ENCODE data around the genes TP53TG3D and TP53TG3B.

DNA sequence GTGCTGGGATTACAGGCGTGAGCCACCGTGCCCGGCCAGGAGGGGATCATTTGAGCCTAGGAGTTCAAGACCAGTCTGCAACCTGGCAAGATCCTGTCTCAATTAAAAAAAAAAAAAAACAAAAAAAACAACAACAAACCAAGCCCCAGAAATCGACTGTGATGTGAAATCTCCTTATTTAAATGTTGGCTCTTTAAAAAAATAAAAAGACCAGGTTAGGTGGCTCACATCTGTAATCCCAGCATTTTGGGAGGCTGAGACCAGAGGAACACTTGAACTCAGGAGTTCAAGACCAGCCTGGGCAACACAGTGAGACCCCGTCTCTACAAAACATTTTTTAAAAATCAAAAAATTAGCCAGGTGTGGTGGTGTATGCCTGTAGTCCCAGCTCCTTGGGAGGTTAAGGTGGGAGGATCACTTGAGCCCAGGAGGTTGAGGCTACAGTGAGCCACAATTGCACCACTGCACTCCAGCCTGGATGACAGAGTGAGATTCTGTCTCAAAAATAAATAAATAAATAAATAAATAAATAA, 4.9 kb upstream of the ARMC5 start:
- PRO-cap, result no peak
CAGE:
- cytosol, long polyA plus RNA, result no peak
- long polyA plus RNA, result no peak
- nucleus, long polyA plus RNA, result no peak

- PRO-cap, result no peak
CAGE:
- cytosol, long polyA plus RNA, result no peak
- long polyA plus RNA, result no peak
- nucleus, long polyA plus RNA, result no peak
Observed at GRCh38 chr16:31704155-31704788, 8.8 kb upstream of the KRBOX5 start.

- PRO-cap, result no peak
CAGE:
- cytosol, long polyA plus RNA, result no peak
- long polyA plus RNA, result no peak
- nucleus, long polyA plus RNA, result no peak
Observed at GRCh38 chr16:32253218-32253583, at the start of gene TP53TG3D. Gene TP53TG3D, plus strand, starts transcription at chr16:32253286.

DNA sequence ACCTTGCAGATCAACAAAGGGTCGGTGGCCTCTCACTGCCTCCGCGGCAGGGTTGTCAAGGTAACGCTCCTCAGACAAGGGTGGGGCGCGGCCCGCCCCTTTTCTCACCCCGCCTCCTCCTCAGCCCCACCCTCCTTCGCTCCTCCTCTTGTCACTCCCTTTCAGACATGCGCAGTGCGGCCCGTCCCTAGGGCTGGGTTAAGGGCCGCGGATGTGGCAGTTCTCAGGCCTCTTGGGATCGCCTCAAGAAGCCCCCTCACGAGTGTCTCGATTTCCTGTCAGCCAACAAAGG, 516 bp downstream of the TP53TG3D start:
- PRO-cap, result no peak
CAGE:
- cytosol, long polyA plus RNA, result no peak
- long polyA plus RNA, result no peak
- nucleus, long polyA plus RNA, result no peak

- PRO-cap, result no peak
CAGE:
- cytosol, long polyA plus RNA, result no peak
- long polyA plus RNA, result no peak
- nucleus, long polyA plus RNA, result no peak
Observed at GRCh38 chr16:33360601-33361079, at the start of gene TP53TG3B. Gene TP53TG3B, plus strand, starts transcription at chr16:33360841.

GRCh38 chr16:35336641-35337125, 1877.3 kb downstream of the TP53TG3F start:
- PRO-cap, result no peak
CAGE:
- cytosol, long polyA plus RNA, result no peak
- long polyA plus RNA, result no peak
- nucleus, long polyA plus RNA, result no peak

GRCh38 chr16:35505972-35506662, 2046.7 kb downstream of the TP53TG3F start:
- PRO-cap, result no peak
CAGE:
- cytosol, long polyA plus RNA, result no peak
- long polyA plus RNA, result no peak
- nucleus, long polyA plus RNA, result no peak

GRCh38 chr16:36086364-36086674, 2626.9 kb downstream of the TP53TG3F start:
- PRO-cap, result no peak
CAGE:
- cytosol, long polyA plus RNA, result no peak
- long polyA plus RNA, result no peak
- nucleus, long polyA plus RNA, result no peak

DNA sequence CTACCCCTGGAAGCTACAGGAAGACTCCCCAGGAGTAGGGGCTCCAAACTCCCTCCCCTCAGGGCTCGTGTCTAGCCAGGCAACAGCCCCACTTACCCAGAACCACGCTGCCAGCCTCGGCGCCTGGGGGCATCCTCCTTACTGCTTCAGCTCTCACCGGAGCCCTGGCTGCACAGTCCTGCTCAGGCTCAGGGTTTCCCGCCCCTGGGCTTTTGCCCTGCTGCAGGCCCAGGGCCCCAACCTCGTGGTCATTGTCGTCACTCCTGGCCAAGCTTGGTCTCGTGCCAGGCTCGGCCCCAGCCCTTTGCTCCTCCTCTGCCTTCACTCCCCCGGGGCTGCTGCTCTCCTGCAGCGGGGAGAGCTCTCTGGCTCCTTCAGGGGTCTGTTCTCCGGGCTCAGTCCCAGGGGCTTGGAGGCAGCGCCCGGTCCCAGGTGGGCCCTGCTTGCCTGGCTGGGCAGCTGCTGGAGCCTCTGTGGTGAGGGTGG, 16.0 kb downstream of the MYLK3 start:
- PRO-cap, result no peak
CAGE:
- cytosol, long polyA plus RNA, result no peak
- long polyA plus RNA, result no peak
- nucleus, long polyA plus RNA, result no peak

GRCh38 chr16:46971287-46971619, 2.2 kb downstream of the DNAJA2 start:
- PRO-cap, result no peak
CAGE:
- cytosol, long polyA plus RNA, result no peak
- long polyA plus RNA, result start-site peak on the minus strand at chr16:46971428-46971473, 117 and 68 reads in 2 replicates
- nucleus, long polyA plus RNA, result no peak

DNA sequence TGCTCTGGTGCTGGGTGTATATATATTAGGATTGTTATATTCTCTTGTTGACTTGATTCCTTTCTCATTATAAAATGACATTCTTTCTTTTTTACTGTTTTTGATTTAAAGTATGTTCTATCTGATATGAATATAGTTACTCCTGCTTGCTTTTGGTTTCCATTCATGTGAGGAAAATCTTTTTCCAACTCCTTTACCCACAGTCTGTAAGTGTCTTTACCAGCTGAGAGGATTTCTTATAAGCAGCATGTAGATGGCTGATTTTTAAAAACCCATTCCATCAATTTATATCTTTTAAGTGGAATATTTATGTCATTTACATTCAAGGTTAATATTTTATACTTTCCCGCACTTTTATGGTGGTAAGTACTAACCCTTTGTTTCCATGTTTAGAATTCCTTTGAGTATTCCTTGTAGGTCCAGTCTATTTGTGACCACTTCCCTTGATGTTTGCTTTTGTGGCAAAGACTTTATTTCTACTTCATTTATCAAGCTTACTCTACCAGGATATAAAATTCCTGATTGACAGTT, 153.4 kb upstream of the NETO2 start:
- PRO-cap, result no peak
CAGE:
- cytosol, long polyA plus RNA, result no peak
- long polyA plus RNA, result no peak
- nucleus, long polyA plus RNA, result no peak

GRCh38 chr16:47565556-47565886, 104.4 kb downstream of the PHKB start:
- PRO-cap, result no peak
CAGE:
- cytosol, long polyA plus RNA, result no peak
- long polyA plus RNA, result no peak
- nucleus, long polyA plus RNA, result no peak

DNA sequence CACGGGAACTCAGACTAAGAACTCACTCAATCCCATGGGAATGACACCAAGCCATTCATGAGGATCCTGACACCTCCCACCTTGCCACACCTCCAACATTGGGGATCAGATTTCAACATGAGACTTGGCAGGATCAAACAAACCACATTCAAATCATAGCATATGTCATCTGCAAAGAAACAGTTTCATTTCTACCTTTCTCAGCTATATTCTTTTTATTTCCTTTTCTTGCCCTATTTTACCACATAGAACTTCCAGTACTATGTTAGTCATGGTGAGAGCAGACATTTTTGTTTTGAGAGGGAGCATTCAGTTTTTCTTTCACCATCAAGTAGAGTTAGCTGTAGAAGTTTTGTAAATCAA, 113.5 kb downstream of the PHKB start:
- PRO-cap, result no peak
CAGE:
- cytosol, long polyA plus RNA, result no peak
- long polyA plus RNA, result no peak
- nucleus, long polyA plus RNA, result no peak

- PRO-cap, result no peak
CAGE:
- cytosol, long polyA plus RNA, result no peak
- long polyA plus RNA, result no peak
- nucleus, long polyA plus RNA, result no peak
Observed at GRCh38 chr16:47636628-47637770, 175.9 kb downstream of the PHKB start.

- PRO-cap, result no peak
CAGE:
- cytosol, long polyA plus RNA, result no peak
- long polyA plus RNA, result no peak
- nucleus, long polyA plus RNA, result no peak
Observed at GRCh38 chr16:48351996-48352607, 33.1 kb downstream of the SIAH1 start.

- PRO-cap, result no peak
CAGE:
- cytosol, long polyA plus RNA, result no peak
- long polyA plus RNA, result no peak
- nucleus, long polyA plus RNA, result no peak
Observed at GRCh38 chr16:48405806-48406405, 20.7 kb upstream of the SIAH1 start.

DNA sequence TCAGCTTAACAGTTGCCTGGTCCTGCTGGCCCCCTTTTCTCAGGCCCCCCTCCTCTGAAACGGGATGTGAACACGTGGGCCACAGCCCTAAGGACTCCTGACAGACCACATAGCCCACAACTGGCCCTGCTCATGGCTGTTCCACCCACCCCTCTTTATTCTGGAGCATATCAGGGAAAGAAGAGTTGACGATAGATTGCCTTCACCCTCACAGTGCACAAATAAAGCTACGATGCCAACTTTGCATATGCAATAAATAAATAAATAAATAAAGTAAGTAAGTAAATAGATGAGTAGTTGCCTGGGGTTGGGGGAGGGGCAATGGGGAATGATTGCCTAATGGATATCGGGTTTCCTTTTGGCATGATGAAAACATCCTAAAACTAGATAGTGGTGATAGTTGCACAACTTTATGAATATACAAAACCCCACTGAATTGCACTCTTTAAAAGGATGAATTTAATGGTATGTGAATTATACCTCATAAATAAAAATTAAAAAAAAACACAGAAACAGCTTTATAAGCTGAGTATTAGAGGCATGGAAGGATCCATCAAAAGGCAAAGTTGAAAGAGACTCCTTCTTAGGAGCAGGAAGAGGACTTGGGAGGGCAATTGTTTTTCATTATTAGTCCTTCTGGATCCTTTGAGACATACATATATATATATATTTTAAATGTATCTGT, 110.7 kb downstream of the N4BP1 start:
- PRO-cap, result no peak
CAGE:
- cytosol, long polyA plus RNA, result no peak
- long polyA plus RNA, result no peak
- nucleus, long polyA plus RNA, result no peak

- PRO-cap, result no peak
CAGE:
- cytosol, long polyA plus RNA, result no peak
- long polyA plus RNA, result no peak
- nucleus, long polyA plus RNA, result no peak
Observed at GRCh38 chr16:49170647-49170982, 111.0 kb downstream of the CBLN1 start.

GRCh38 chr16:49452003-49452466, 78.4 kb downstream of the C16orf78 start:
- PRO-cap, result no peak
CAGE:
- cytosol, long polyA plus RNA, result no peak
- long polyA plus RNA, result no peak
- nucleus, long polyA plus RNA, result no peak

- PRO-cap, result no peak
CAGE:
- cytosol, long polyA plus RNA, result no peak
- long polyA plus RNA, result no peak
- nucleus, long polyA plus RNA, result no peak
Observed at GRCh38 chr16:49464922-49465121, 91.2 kb downstream of the C16orf78 start.